Aorta (tissue), 1 donor: ENCODE measurements around a stretch of chr3.

GRCh38 chr3:141386610-141387476 lies 18.5 kb downstream of the ZBTB38 start:
- PRO-cap = no peak

- PRO-cap = no peak
These were observed 43.1 kb downstream of the ZBTB38 start for GRCh38 chr3:141411217-141411980.

DNA sequence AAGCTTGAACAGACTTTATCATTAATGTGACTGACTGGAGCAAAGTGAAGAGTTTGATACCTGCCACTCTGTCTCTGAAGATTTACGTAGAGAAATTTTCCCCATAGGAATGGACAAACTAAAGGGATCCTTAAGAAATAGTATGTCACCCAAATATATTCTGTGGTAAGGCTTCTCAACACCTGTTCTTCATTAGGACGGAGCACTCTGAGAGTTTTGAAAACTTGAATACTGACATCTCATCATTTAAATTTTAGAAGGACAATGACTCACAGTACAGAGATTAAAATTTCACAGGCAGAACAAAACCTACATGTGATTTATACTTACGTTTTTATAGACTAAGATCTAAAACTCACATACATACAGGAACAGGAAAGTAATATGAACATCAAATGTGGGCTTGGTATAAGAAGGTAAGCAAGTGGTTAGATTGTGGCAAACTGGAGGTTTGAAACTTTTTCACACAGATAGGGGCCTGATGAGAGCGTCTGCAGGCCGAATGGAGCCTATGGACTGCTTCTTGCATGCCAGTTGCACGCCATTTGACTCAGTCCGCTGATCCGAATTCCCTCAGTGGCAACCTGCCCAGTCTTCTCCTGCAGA lies 45.6 kb downstream of the ZBTB38 start:
- PRO-cap = no peak

DNA sequence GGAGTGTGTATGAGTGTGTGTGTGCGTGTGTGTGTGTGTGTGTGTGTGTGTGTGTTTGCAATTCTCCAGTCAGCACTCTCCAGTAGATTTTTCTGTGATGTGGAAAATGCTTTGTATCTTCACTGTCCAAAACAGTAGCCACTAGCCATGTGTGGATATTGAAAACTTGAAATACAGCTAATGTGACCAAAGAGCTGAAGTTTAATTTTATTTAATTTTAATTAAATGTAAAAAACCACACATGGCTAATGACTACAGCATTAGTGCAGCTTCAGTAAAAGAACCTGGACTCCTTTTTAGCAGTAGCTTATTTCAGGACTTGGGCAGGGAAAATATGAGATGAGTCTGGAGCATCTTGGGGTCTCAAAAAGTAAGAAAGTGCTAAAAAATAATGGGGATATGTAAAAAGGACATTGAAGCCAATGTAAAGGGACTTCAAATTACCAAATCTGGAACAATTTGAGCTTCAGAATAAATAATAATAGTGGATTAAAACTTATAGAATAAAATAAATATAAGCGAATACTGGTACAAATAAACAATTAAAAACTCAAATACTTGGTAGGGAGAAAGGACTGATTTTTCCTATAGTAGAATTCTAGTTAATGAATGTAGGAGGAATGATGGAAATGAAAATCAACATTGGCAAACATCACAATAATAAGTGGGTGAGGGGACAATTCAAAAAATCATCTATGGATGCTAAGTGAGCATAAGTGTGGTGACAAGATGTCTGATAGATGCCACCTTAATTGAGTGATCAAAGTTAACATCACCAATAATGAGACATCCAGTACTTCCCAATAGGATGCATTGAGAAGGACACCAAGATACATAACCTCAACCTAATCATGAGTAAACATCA lies 62.9 kb downstream of the RASA2 start:
- PRO-cap = no peak

- PRO-cap = unidirectional peak, minus-strand start at chr3:141659917
These were observed 78.4 kb upstream of the RNF7 start for GRCh38 chr3:141659684-141660149.

GRCh38 chr3:141739194-141739725 lies 1.2 kb downstream of the RNF7 start:
- PRO-cap = no peak

GRCh38 chr3:141795892-141796211 lies 32.6 kb downstream of the GRK7 start:
- PRO-cap = no peak

GRCh38 chr3:141796479-141797084 lies 33.4 kb downstream of the GRK7 start:
- PRO-cap = no peak

DNA sequence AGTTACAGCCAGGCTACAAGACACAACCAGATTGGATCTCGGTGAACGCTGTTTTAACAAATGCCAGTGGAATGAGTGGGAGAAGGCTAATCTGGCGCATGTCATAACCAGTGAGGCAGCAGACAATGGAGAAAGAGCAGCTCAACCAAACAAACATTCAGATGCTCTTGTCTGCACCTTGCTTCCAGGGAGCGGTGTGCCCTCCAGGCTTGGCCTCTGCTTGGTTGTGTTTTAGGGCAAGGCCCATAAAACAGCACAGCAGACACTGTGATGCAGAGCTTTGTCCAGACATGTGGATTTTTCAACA lies 45.9 kb upstream of the ATP1B3 start:
- PRO-cap = no peak

- PRO-cap = no peak
These were observed 44.8 kb downstream of the ATP1B3 start for GRCh38 chr3:141921127-141921815.

DNA sequence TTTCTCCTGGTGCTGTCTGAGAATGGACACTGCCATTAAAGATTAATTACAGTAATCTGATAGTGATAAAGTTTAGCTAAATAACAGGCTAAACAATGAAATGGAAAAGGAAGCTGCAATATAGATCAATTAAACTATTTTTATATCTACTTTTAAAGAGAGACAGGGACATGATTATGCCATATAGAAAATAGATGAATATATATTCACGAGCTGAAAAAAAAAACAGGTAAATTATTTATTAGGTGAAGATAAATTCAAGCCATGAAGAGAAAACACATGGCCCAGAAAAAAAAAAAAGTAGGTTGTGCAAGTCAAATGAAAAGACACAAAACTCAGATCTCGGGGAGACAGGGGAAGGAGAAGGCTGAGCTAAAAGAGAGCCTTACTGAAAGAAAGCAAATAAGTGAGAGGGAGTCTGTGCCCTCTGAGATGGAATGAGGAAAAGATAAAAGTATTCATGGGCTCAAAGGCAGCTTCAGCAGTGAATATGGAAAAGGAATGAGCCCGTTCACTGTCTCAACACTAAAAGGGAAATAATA lies 1.4 kb downstream of the TFDP2 start:
- PRO-cap = no peak

DNA sequence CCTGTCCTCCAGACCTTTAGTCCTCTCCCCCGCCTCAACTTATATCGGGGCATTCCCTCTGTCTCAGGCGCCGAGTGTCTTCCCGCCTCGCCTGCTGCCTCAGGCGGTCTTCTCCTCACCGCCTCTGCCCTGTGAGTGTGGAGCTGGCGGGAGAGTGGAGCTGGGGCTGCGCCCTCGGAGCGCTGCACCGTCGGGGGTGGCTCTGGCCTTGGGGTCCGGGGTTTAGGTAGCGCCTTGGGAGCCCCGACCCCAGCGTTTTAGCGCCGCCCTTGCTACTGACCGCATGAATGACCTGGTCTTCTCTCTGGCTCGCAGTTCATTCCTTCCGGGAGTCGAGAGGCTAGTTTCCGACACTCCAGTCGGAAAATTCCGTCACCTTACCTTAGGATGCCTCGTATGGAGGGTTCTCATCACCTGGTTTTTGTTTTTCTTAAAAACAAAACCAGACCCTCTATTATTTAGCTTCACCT lies 966 bp downstream of the TRPC1 start:
- PRO-cap = no peak

DNA sequence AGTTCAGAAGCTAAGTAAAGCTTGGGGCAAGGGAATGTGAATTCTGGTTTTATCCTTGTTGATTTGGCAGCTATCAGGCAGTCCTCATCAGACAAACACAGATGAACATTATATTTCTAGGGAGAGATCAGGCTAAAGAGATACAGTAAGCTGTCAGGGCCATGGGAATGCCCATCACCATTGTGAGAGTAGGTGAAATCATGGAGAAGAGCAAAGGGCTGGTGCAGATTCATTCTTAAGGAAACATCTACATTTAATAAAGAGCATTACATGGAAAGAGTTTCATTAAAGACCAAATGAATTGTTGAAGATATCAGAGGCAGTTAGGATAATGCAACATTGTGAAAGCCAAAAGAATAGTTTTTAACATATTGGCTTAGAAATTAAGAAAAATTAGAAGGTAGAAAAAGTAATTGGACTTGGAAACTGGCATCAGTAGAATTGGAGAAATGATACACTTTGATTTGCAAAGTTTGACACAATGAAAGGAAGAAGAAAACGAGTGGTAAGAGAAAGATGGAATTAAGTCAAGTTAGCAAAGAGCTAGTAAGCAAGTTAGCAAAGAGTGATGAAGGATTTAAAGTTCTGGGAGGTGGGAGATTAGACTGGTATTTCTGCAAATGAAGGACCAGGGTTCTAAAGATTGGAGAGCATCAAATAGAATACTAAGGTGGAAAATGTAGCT lies 16.6 kb downstream of the TRPC1 start:
- PRO-cap = no peak

GRCh38 chr3:142820945-142821236 lies 68.0 kb downstream of the PCOLCE2 start:
- PRO-cap = no peak

DNA sequence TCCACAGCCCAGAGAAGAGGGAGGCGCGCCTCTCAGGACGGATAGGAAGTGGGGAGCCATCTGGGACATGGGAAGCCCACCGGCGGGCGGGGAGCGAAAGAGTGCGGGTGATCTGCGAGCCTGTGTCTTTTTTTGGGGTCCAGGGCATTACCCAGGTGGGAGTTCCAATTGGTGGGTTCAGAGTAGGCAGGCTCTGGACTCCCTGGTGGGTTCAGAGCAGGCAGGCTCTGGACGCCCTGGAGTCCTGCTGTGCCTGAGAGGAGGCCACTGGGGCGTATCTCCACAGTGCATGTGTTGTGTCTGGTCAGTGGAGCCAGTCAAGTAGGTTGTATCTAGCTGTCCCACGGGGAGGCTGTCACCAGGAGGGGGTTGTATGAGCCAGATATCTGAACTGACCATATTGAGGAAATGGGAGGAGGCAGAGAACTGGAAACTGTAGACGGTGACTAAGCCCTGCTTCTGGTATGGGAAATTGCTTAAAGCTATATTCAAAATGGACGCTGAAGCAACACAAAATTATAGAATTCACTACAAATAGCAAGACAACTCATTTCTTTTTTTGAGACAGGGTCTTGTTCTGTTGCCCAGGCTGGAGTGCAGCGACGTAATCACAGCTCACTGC lies 34.6 kb upstream of the CHST2 start:
- PRO-cap = no peak

DNA sequence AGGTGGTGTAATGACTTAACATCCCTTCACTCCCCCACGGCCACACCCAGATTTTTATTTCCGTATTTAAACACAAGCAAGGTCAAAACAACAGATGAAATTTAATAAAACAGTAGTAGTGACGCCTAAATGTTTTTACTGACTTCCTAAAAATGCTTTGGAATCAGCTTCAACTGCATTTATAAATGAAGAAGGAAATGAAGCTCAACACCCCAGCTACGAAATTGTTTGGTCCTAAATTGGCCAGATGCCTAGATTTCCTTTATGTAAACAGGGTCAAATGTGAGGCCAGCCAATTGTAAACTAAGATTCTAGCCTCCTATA lies 324.4 kb downstream of the CHST2 start:
- PRO-cap = no peak

DNA sequence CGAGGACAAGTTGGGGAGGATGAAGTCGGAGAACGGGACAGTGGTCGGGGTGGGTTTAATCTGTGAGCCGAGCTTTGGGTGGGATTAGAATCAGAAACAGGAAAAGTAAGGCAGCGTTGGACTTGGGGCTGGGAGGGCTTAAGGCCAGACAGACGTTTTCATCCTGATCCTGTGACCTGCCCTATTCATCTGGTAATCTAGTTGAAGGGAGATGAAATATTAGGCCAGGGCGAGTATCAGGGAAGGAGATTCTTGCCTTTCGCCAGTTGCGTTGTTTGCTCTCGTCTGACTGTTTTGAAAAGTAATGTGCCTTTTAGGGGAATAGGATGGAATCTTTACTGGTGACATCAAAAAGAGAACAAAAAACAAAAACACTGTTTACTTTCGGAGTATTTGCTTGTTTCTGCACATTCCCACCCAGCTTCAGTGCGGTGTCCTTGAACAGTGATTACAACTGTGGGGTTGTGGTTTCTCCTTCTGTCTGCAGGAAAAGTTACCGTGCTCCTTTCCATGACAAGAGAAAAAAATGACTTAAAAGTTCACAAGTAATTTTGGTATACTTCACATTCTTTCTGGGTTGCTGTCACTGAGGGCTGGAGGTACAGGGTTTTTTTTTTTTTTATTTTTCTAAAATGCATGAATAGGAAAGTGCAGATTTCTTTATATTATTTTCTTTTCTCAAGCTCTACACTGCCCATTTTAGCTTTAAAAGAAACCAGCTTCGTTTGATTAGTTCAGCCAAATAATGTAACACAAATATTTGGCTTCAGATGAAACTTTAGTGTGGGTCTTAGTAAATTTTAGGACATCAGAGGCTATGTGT lies 2.1 kb downstream of the DIPK2A start:
- PRO-cap = unidirectional peak, minus-strand start at position 191 of the sequence; unidirectional peak, minus-strand start at position 287 of the sequence

DNA sequence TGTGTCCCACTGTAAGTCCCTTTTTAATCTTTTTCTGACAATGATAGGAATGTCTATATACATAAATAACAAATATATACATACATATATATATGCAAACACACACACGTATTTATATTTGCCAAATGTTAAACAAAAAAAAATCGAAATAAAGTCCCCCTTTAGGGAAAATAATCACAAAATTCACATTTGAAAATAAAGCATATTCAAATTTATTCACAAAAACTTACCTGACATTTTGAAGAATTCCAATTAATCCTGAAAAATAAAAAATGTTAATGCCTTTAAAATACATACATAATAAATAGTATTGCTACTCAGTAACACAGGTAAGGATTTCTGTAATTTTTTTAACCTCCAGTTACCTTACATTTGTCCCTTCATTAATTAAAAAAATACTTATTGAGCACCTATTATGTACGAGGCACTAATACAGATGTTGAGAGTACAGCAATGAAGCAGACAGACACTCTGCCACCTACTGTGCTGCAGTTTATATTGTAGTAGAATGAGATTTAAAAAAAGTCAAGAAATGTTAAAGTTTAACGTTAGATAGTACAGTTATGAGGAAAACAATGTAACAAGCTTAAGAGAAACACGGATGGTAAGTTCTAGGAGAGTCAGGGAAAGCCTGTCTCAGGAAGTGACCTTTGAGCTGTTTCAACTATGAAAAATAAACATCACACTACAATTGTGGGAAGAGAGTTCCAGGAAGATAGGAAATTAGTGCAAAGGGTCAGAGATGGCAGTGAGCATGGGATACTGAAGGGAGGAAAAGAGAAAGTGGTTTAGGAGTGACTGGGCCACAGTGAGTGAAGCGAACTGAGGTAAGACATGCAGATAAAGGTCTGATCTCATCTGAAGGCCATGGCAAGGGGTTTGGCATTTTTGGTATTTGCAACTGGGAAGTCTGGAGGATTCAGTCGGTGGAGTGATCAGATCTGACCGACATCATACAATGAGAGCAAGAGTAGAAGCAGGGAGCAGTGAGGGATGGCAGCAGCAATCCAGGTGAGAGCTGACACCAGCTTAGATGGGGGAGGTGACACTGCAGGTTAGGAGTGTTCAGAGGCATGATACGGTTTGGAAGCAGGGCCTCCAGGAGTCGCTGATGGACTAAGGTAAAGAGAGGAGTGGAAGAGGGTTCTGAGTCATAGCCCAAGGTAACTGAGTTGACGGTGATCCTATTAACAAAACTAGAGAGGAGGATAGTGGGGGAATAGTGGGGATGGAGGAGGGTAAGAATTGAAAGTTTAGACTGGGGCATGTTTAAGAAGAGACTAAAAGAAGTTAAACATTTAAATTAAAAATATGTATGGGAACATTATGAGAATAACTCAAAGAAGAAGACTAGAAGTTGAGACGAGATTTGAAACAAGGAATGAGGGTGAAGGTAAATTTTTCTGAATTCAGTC lies 28.6 kb downstream of the PLSCR4 start:
- PRO-cap = no peak

DNA sequence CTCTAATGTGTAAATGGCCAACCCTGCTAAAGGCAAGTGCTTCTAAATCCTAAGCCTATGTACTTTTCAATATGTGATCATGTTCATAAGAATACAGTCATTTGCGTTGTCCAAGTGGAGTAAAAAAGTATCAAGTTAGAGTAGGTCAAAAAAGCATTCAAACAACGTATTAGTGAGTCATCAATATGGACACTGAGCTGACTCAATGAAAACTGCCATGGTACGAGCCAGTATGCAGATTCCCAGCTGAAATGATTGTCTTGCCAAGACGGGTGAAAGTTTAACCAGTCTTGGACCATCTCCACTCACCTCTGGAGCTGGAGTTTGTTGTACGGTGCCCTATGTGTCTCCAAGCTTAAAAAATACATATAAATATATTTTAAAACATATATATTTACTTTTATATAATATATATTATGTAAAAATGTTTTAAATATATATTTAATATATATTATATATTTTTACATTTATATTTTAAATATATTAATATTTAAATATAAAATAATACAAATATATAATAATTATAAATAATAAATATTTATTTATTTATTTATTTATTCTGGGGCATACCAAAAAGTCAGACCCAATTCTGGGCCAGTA lies 27.4 kb downstream of the PLSCR4 start:
- PRO-cap = no peak

DNA sequence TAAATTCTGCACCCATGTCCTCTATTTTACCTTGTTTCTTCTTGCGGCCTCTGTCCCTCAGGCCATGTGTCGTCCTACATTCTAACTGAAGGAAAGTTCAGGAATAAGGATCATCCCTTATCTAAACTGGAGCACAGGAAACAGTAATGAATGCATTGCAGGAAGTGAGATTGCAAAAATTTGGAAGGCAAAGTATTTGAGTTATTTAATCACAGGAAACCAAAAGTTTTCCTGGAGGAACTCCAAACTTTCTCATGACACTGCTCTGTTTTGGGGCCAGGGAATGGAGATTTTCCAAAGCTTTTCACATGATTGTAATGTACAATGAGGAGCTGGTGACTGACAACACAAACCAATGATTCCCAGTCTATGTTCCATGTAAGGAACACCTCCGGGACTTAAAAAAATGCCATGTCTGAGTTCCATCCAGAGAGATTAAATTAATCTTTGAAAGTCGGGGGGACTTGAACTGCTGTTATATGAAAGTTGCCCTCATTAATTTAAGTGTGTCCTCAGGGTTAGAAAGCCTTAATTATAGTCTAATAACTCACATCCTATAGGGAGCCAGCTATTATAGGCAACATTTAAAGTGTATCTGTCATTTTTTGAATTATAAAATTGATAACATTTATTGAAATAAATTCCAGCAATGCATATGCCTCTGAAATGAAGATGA lies 57.9 kb upstream of the PLSCR4 start:
- PRO-cap = no peak